ENCODE measurements around the genes AKT3, CATSPERE and DESI2.

- PRO-cap, result bidirectional peak, plus-strand start at chr1:243254446, minus-strand start at chr1:243254418; bidirectional peak, plus-strand start at chr1:243254623, minus-strand start at chr1:243254652
These were observed 721 bp downstream of the CEP170 start for GRCh38 chr1:243254249-243254871.

DNA sequence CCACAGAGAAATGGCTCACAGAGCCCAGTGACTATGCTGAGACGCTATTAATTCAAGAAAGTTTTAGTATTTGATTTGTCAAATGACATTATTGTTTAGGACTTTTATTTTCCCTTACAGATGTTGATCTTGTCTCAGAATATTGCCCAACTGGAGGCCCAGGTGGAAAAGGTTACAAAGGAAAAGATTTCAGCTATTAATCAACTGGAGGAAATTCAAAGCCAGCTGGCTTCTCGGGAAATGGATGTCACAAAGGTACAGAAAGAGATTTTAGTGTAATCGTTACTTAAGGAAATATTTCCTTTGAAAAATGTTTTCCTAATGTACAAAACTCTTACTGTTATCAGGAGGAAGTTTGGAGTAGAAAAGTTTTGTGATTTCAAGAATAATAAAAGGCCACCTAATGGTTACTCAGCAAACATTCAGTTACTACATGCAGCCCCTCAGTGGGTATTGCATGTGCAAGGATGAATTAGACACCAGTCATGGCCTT, 85.1 kb downstream of the SDCCAG8 start:
- PRO-cap, result no peak

DNA sequence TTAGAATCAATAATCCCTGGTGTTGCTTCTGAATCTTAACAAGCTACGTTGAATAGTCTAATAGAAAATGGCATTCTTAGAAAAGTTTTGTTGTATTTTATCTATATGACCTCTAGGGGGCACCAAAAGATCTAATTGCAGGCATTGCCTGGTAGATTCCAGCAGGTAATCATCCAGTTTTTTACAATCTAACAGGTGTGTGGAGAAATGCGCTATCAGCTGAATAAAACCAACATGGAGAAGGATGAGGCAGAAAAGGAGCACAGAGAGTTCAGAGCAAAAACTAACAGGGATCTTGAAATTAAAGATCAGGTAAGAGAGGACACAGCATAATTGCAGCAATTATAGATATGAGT, 88.2 kb downstream of the SDCCAG8 start:
- PRO-cap, result no peak

- PRO-cap, result no peak
These were observed 138.9 kb downstream of the SDCCAG8 start for GRCh38 chr1:243394504-243395391.

GRCh38 chr1:243396630-243397357, 141.0 kb downstream of the SDCCAG8 start:
- PRO-cap, result no peak

GRCh38 chr1:243474252-243474876, 218.5 kb downstream of the SDCCAG8 start:
- PRO-cap, result no peak

- PRO-cap, result no peak
These were observed 290.1 kb downstream of the AKT3 start for GRCh38 chr1:243559944-243560427.

DNA sequence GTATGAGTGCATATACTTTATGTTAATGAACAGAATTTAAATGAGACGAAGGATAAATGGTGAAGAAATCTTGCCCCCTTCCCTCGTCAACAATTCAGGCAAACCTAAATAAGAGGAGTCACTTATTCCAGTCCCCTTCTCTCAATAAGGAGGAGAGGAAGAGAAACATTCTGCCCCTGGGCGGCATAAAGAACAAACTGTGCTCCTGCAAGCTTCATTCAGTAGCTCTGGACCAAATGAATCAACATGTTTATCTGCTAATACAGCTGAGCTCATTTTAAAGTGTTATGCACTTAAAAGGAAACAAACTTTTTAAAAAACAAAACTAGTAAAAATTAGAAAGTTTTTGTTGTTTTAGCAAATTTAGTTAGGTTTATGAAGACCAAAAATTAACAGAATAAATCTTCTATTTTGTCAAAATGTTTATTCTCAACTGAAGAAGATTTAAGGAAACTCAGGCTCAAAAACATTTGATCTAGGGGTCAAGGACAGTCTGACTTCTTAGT, 58.4 kb downstream of the AKT3 start:
- PRO-cap, result no peak

GRCh38 chr1:243850154-243850917, at the start of gene AKT3:
Gene AKT3, minus strand, starts transcription at chr1:243850243.
- PRO-cap, result bidirectional peak, plus-strand start at chr1:243850419, minus-strand start at chr1:243850595

GRCh38 chr1:244054208-244055014, 3.3 kb downstream of the ZBTB18 start:
- PRO-cap, result no peak

- PRO-cap, result no peak
These were observed 16.8 kb downstream of the ZBTB18 start for GRCh38 chr1:244067843-244068374.

GRCh38 chr1:244104187-244104827, 53.2 kb downstream of the ZBTB18 start:
- PRO-cap, result no peak

DNA sequence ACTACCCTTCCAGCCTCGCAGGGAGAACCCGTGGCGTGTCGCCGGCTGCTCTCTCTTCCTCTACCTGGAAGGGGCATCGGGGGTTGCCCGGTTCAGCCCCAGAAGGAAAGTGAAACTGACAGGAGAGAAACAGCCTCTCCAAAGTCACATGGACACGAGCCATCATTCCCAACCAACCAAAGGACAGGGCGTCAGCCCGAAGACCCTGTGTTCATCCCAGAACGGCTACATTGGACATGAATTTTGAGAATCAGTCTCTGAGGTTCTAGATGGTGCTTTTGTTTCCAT, 83.2 kb upstream of the C1orf100 start:
- PRO-cap, result no peak

- PRO-cap, result no peak
These were observed 17.0 kb downstream of the C1orf100 start for GRCh38 chr1:244369132-244370166.

GRCh38 chr1:244460909-244462241, at the start of gene CATSPERE:
Gene CATSPERE, plus strand, starts transcription at chr1:244461273.
- PRO-cap, result bidirectional peak, plus-strand start at chr1:244461399, minus-strand start at chr1:244461373; unidirectional peak, minus-strand start at chr1:244461771

- PRO-cap, result bidirectional peak, plus-strand start at chr1:244653127, minus-strand start at chr1:244652721; unidirectional peak, plus-strand start at chr1:244653331; unidirectional peak, minus-strand start at chr1:244653630; bidirectional peak, plus-strand start at chr1:244654089, minus-strand start at chr1:244653765
These were observed at the start of gene DESI2 for GRCh38 chr1:244652814-244653906. Gene DESI2, plus strand, starts transcription at chr1:244653126.

- PRO-cap, result no peak
These were observed 13.0 kb downstream of the DESI2 start for GRCh38 chr1:244665621-244666538.

DNA sequence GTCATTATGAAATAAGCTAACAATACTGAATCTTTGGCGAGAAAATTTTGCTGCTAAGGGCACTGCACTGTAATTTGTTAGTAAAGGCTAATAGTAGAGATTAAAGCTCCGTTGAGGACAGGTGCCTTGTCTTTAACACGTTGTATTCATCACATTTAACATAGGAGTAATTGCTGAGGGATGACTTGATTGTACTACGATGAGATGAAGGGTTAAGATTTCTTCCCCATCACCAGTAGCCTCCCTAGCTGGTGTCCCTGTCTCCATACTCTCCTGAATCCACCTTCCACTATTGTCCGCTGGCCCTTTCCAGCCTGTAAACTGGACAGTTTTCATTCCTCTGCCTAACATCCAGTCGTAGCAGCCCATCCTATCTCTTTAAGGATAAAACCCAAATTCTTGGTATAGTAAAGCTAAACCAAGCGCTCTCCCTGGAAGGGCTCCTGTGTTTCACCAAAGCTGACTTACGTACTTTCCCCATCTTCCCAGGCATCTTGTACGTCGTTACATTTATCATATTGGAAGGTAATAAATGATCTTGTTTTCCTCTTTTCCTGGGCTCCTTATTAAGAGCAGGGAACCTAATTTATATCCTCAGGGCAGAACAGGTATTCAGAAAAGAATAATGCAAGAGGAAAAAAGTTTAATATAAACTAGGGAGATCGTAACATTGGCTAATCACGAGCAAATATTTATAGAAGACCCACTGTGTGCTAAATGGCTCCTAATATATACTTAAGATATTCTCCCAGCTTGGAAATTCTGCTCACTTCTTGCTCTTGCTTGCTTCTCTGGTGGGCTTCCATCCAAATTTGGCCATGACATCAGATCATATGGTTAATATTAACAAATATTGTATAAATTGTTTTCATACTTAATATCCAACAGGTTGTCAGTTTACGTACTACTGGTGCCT, 796 bp downstream of the COX20 start:
- PRO-cap, result no peak

GRCh38 chr1:244843481-244844295, 8.2 kb downstream of the COX20 start:
- PRO-cap, result no peak

DNA sequence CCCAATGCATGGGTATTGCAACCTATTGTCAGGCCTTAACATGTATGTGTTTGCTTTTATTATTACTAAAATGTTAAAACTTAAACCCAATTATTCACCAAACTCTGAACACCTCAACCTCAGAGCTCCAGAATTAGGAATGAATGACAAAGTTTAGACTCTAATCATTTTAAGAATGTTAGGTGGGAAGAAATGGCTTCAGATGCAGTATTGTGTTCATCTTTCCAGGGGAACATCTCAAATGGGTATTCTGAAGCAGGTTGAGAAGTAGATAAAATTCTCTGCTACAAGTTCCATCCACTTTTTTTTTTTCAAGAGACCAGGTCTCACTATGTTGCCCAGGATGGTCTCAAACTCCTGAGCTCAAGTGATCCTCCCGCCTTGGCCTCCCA, 13.7 kb downstream of the HNRNPU start:
- PRO-cap, result no peak